UCH-1 (cell line): ENCODE measurements around the genes ADAD1 and FGF2.

DNA sequence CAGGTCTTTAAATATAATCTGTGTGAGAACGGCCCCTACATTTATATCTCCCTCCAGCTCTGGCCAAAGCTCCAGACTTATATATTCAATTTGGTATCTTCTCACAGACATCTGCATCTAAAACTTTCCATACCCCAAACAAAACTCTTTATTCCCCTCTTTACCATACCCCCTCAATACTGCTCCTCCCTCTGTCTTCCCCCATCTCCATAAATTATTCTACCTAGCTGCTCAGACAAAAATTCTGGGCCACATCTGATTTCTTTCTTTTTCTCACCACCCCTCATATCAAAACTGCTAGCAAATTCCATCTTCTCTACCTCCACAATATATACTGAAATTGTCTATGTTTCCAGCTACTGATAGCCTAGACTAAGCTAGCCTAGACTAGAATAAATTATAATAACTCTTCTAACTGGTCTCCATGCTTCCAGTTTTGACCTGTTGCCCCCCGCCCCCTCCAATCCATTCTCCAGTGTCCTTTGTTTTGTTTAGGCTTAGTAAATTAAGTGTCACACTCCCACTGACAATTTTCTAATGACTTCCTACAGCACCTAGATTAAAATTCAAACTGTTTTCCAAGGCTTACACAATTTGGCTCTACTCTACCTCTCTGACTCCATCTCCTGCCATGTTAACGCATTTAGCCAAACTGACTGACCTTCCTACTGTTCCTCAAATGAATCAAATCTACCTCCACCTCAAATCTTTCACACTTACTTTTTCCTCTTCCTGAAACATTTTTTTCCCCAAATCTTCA is 16.8 kb downstream of the BBS7 start:
- RRBS: no CpG with 5 or more reads among the region's 3 CpGs

DNA sequence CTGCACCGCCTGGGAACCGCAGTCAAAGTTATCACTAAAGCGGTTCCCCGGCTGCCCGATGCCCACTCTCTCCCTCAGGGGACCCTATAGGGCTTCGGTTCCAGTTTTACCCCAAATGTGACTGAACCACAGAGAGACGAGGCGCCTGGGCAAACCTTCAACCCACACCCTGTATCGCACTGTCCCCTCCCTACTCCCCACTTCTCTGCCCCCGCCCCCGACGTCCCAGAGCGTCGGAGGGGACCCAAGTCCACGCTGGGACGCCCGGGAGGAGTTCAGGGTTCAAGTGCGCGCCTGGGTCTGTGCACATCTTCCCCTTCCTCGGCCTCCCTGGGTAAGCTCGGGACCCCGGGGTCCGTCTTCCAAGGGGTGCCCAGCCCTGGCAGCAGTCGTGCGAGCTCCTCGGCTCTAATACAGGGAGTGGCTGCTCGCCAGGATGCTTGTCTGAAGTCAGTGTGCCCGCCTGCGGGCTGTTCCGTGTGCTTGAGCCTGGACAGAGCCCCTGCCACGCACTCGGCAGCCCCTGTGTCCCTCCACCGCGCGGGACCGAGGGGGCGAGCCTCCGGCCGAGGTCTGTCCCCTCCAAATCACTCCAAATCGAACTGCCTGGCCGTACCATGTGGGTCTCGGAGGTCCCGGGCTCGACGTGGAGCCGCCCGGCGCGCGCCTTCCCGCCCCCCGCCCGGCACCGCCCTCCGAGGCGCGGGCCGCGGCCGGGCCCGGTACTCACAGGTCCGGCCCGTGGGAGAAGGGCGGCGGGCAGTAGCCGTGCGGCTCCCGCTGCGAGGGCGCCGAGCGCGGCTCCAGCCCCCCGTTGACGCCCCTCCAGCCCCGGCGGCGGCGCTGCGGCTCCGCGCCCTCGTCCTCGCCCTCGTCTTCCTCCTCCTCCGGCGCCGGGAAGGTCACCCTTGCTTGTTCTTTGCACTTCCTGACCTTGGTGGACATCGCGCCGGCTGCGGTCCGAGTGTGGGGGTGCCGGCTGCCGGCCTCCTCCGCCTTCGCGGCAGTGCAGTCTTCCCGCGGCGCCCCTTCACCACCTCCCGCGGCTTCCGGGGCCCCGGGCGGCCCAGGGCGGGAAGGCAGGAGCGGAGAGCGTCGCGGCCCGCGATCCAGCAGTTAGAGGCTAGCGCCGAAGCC is 756 bp downstream of the TRPC3 start:
- RRBS: 5% methylated on average over 34 of the region's 115 CpGs

DNA sequence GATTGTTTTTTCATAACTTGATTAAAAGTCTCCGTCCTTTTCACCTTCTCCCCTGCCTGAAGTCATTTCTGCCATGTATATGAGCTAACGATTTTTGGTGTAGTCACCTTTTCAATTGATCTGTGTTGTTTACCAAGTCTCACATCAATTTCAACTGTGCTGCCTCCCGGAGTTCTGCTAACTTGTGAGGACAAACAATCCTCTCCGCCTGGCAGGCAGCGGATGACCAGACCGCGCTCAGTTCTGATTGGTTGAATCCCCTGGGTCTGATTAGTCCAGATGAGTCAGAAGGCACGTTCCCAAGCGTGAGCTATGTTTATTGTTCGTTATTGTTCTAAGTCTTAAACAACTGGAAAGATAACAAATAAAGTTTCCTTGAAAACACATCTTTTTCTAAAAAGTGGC is 37.8 kb upstream of the TRPC3 start:
- RRBS: no CpG with 5 or more reads among the region's 10 CpGs

- RRBS: no CpG with 5 or more reads among the region's 8 CpGs
These were observed 89.4 kb upstream of the TRPC3 start for GRCh38 chr4:122041152-122041804.

DNA sequence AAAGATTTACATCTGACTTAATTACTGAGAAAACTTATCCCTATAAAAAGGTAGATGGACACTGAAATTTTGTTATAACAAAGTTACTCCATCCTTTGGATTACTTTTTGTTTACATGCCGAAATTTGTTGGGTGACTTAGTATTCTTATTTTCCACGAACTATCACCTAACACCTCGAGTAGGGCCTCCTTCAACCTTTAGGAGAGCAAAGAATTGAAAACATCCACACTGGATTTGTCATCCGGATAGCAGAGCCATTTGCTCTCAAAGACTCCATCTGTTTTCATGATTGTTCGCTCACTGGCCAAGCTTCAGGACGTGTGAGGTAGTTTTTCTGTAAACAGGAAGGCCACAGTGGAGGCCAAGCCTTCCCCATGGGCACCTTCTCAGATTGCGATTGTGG is at the start of gene ADAD1:
TSS of gene ADAD1 (plus strand) at position 338 of the 404 bp plus-strand sequence.
- RRBS: no CpG with 5 or more reads among the region's 7 CpGs

DNA sequence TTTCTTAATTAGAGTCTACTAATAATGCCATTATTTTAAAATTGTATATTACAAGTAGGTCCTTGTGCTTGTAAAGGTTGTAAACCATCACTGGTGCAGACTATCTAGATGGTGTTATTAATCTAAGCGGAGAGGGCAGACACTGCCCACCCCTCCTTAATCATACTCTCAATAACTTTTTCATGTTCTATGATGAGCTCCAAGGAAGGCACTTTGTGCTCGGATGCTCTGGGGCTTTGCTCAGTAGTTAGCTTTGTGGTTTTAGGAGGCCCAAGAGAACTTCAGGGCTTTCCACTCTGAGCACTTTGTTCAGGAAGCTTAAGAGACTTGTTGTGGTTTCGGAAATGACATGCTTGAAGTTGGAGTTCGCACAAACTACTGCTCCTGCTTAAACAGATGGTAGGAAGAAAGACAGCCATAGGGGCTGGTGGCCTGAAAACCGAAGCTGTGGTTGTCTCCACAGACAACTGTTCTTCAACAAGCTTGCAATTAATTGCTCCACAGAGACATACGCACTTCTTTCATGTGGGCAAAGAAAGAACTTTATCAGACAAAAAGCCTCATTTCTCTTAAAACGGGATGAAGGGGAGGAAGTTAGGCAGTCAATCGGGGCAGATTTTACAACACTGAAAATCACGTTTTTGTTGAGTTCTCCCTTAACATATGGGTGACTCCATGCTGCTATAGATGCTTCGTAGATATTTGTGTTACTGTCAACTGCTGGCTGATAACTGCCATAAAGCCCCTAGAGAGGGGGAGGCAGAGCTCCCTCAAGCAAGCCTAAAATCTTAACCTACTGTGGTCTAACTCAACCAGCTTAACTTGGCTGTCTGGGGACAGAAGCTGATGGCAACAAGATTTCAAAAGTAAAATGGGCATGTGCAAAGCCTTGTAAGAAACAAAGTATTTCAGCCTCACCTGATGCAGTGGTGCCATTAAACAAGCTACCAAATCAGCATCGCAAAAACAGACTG is 42.4 kb downstream of the IL21 start:
- RRBS: no CpG with 5 or more reads among the region's 11 CpGs

DNA sequence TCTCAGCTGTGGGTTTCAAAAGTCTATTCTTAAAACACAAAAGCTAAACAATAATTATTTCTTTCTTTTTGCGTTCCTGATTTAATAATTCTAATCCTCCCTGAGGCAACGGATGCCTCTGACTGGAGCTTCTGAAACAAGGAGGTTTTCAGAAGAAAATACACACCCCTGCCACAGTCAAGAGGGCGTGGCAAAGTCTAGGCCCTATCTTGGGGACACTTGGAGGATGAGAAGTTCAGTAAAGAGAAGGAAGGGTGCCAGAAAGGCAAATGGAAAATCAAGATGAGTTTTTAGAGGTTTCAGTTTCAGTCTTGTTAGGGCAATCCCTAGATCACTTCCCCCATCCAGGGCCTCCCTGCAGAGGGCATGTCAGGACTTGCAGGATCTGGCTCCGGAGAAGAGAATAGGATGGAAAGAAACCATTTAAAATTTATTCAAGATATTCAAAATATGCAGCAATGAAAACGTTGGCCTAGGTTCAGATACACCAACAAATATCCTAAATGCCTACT is 28.5 kb upstream of the FGF2 start:
- RRBS: no CpG with 5 or more reads among the region's 5 CpGs

DNA sequence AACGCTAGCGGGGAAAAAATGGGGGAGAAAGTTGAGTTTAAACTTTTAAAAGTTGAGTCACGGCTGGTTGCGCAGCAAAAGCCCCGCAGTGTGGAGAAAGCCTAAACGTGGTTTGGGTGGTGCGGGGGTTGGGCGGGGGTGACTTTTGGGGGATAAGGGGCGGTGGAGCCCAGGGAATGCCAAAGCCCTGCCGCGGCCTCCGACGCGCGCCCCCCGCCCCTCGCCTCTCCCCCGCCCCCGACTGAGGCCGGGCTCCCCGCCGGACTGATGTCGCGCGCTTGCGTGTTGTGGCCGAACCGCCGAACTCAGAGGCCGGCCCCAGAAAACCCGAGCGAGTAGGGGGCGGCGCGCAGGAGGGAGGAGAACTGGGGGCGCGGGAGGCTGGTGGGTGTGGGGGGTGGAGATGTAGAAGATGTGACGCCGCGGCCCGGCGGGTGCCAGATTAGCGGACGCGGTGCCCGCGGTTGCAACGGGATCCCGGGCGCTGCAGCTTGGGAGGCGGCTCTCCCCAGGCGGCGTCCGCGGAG is at the start of gene FGF2:
TSS of gene FGF2 (plus strand) at position 437 of the 527 bp plus-strand sequence.
- RRBS: 5% methylated on average over 22 of the region's 55 CpGs

DNA sequence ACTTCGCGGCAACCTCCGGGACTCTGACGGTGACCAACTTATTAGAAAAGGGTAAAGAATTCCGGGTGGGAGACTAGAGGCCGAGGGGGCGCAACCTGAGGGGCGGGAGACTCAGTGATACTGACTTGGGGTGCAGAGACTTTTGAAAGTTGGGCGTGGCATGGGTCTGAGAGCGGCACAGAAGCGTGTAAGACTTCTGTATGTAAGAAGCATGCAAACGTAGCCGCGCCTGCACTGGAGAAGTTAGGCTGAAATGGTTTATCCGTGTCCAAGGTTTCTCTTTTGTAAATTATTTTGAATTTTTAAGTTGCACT is 334 bp downstream of the SPATA5 start:
- RRBS: no CpG with 5 or more reads among the region's 15 CpGs

DNA sequence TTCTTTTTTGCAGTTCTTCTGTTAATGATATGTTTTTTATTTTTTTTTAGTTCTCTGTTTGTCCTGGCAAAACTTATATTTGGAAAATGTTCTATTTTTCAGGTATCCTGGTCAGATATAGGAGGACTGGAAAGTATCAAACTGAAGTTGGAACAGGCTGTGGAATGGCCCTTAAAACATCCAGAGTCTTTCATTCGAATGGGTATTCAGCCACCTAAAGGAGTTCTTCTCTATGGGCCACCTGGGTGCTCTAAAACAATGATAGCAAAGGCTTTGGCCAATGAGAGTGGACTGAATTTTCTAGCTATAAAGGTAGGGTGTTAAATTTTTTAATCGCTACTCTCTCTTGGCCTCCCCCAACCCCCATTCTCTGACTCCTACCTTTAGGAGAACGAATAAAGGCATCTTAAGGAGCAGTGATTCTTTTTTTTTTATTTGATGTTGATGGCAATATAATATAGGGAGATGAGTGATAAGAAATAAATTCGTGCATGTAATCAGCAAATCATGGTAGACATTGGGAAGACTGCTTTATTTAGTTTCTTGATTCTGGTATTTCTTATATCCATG is 105.3 kb downstream of the SPATA5 start:
- RRBS: no CpG with 5 or more reads among the region's 4 CpGs

DNA sequence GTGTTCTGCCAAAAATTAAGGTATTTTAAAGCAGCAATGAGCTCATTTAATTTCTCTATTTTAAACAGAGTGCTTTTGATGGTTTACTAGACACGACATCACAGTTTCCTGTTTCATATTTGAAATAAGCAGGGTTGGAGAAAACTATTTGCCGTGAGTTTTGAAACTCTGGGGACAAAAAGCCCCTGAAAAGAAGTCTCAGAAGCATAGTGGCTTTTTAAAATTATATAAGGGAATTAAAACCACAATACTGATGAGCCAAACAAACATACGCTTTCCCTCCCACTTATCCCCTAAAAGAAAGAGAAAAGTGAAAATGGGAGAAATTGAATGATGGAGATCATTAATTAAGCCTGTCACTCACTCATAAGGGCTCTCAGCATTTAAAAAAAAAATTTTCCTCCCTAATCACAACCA is 25.6 kb downstream of the SPRY1 start:
- RRBS: no CpG with 5 or more reads among the region's 3 CpGs

GRCh38 chr4:123444050-123444945 is 47.7 kb downstream of the SPRY1 start:
- RRBS: no CpG with 5 or more reads among the region's 11 CpGs

GRCh38 chr4:123477626-123478522 is 81.3 kb downstream of the SPRY1 start:
- RRBS: no CpG with 5 or more reads among the region's 11 CpGs

DNA sequence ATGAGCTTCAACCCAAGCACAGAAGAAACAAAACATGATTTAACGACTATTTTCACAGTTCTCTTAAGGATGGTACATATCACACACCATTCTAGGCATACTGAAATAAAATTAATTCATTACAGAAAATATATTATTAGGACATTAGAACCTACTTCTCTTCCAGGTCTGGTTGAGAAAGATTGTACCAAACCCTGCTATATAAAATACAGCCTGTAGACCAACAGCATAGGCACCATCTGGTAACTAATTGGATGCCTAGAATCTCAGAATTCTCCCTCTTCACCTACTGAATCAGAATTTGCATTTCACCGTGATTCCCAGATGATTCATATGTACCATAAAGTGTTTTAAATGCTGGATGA is 280.2 kb downstream of the ANKRD50 start:
- RRBS: no CpG with 5 or more reads among the region's 2 CpGs

GRCh38 chr4:124710981-124711830 is 1.3 kb downstream of the ANKRD50 start:
- RRBS: no CpG with 5 or more reads among the region's 12 CpGs

DNA sequence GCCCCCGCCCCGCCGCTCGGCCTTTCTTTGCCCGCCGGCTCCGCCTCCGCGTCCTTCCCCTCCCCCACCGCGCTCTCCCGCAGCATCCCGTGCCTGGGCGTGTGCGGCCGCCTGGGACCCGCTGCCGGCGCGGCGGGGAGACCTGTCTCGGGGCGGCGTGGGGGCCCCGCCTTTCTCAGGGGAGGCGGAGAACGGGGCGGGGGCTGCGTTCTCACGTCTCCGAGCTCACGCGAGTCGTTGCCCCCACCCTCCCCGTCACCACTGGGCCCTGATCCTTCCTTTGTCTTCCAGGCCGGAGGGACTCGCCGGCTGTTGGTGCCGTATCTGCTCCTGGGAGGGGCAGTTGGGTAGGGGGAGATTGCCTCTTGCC is 253 bp upstream of the ANKRD50 start:
- RRBS: 3% methylated on average over 5 of the region's 39 CpGs

DNA sequence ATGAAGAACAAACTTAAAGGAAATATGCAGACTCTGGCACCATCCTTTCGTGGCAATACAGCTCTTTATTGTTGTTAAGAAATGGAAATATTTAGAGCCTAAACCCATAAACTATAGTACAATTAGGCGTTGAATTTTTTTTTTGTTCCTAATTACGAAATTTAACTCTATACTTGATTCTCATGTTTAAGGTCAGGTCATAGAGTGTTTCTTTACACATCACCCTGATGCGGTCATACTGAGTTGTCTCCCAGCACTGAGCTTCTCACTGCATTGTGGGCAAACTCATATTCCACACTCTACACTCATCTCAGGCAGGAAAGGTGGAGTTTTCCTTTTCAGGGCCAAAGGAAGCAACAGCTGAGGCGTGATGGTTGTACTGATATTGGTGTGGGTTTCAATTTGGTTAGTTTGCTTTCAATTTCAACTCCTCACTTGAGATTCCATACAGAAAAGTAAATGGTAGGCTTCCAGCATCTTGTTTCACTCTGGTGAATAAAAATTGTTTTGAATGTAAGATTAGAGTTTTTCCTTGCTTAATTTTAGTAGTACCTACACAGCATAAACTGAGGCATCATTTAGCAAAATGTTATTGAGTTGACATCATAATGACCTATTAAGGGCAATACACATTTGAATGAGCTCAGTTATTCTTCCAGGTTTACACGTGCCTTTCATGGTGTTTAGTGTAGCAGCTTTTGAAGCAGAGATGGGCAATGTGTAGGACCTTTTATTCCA is 75.5 kb downstream of the FAT4 start:
- RRBS: no CpG with 5 or more reads among the region's 6 CpGs

GRCh38 chr4:125676161-125676604 is 361.4 kb downstream of the FAT4 start:
- RRBS: no CpG with 5 or more reads among the region's 15 CpGs

DNA sequence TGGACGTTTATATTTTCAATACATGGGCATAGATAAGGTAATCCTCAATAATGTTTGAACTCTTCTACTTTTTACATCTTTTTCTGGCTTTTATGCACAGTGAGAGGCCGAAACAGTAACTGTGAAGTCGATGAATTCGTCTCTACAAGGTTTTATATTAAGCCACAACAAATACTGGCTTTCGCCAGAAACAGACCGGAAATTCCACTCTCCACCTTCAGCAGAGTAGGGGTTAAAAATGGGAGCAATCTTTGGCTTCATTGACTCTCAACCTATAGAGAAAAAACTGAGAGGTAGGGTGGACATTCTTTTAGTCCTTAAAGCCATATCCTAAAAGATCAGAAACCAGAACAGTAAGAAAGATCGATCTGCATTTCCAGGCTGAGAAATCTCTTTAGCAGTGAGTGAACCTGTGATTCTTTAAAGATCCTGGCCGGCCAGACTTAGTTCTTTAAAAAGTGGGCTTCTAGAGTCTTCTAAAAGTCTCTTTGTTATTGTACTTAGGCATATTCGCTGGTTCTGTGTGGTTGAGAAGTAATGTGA is 1.9 kb downstream of the HSPA4L start:
- RRBS: no CpG with 5 or more reads among the region's 9 CpGs

- RRBS: no CpG with 5 or more reads among the region's 4 CpGs
These were observed 46.0 kb downstream of the PGRMC2 start for GRCh38 chr4:128241456-128242075.